ENCODE results near the gene LINGO3.

- PRO-cap, 2 experiments: no peak in any of the 2 experiments
Observed at GRCh38 chr19:2212725-2213195, 23.4 kb downstream of the PLEKHJ1 start.

DNA sequence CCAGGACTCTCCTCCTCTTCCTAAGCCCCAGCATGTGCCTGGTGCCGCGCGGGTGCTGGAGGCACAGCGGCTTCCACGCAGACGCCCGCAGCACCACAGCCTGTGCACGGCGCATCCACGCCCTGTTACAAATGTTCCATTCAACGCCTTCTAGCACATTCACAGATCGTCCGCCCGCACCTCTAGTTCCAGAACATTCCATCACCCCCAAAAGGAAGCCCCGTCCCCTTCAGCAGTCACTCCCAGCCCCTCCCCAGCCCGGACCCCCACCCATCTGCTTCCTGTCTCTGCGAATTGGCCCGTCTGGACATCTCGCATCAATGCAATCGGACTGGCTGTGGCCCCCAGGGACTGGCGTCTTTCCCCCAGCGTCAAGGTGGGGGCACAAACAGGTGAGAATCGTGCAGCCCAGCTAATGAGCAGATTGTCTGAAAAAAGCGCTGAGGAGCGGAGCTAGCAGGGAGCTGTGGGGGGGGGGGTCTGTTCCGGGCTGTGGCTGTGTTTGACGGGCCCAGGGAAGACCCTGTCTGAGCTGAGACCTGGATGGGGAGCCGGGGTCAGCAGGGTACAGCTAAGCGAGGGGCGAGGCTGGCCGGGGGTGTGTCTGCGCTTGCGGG is 5.0 kb downstream of the LINGO3 start:
- PRO-cap, 2 experiments: no peak in any of the 2 experiments

GRCh38 chr19:2307823-2307980 is 252 bp downstream of the LINGO3 start:
- PRO-cap, 2 experiments: no peak in any of the 2 experiments

GRCh38 chr19:2307981-2308650 is at the start of gene LINGO3:
Gene LINGO3 (minus strand): TSS chr19:2308154.
- PRO-cap, 2 experiments: no peak in any of the 2 experiments

DNA sequence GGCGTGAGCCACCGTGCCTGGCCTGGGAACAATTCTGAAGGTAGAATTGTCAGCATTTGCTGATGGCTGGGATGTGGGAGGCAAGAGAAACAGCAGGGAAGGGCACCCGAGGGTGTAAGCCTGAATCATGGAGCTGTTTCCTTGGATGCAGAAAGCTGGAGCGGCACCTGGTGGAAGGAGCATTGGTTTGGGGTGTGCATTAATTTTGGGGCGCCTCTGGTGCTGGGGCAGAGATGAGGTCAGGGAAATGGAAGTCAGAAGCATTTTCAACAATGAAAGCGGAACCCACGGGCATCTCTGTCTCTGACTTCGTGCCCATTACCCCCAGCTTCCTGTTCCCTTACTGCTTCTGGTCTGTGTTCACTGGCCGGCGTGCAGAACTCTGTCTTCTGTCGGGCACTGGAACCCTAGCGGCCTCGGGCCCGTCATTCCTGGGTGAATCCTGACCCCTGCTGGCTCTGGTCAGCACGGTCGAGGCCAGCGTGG is 7.8 kb upstream of the LINGO3 start:
- PRO-cap, 2 experiments: no peak in any of the 2 experiments

DNA sequence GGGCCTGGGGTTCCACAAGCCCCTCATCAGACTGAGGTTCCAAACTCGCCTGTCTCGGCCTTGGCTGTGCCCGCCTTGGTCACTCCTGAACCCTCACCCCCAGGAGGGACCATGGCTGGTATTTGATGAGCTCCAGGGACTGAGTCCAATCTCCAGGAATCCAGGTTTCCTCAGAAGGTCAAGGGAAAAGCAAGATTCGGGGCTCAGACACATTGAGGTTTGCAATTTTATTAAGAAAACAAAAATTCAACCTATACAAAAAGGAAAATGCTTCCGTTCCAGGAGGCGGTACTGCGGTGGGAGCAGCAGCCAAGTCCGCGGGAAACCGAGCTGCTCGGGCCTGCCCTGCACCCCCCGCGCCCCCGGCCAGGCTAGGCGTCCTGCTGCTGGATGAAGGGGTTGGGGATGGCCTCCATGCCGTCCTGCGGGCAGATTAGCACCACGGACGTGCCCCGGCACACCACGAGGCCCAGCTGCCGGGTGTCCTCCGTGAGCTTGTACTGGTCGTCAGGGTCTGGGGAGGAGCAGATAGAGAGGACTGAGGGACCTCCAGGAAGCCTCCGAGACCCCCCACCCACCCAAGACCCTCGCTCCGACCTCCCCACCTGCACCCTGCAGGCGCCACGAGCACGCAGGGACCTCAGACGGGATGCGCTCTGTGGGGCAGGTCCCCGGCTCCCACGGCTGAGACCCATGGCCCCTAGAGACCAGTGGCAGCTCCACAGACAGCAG is 6.9 kb downstream of the LSM7 start:
- PRO-cap, 2 experiments: no peak in any of the 2 experiments

GRCh38 chr19:2324473-2325924 is 3.4 kb downstream of the LSM7 start:
- PRO-cap, 2 experiments: no peak in any of the 2 experiments

DNA sequence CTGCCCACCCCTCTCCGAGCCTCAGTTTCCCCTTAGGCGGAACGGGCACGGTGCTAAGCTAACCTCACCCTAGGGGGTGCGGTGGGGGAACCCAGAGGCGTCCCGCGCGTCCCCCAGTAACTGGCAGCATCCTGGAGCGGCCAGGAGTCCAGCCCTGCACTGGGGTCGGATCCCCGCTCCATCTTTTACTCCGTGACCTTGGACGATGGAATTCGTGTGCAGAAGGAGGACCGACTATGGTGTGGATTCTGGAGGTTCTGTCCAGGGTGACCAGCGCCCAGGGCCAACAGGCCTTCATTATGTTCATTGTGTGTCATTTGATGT is 608 bp downstream of the SPPL2B start:
- PRO-cap, 2 experiments: no peak in any of the 2 experiments

DNA sequence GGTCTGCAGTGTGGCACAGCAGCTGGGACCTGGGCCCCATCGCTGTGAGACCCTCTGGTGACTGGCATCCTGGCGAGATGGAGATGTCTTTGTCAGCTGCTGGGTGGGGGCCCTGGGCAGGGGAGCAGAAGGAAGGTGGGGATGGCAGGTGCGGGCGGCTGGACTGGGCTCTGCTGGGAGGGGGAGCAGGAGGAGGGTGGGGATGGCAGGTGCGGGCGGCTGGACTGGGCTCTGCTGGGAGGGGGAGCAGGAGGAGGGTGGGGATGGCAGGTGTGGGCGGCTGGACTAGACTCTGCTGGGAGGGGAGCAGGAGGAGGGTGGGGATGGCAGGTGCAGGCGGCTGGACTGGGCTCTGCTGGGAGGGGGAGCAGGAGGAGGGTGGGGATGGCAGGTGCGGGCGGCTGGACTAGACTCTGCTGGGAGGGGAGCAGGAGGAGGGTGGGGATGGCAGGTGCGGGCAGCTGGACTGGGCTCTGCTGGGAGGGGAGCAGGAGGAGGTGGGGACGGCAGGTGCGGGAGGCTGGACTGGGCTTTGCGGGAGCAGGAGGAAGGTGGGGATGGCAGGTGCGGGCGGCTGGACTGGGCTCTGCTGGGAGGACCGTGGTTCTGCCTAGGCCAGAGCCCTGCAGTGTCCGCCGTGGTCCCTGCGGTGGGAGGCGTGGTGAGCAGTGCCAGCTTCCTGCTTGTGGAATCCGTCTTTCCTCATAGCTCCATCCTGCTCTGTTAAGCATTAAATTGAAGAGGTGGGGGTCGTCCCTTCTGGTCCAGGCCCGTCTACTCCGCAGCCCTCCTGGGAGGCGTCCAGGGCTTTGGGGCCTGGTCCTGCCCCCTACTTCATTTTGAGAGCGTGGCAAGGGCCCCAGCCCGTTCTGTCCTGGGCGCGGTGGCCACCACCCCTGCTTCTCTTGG is 4.6 kb downstream of the SPPL2B start:
- PRO-cap, 2 experiments: no peak in any of the 2 experiments

- PRO-cap, 2 experiments: no peak in any of the 2 experiments
Observed at GRCh38 chr19:2455977-2456506, 717 bp downstream of the LMNB2 start.

DNA sequence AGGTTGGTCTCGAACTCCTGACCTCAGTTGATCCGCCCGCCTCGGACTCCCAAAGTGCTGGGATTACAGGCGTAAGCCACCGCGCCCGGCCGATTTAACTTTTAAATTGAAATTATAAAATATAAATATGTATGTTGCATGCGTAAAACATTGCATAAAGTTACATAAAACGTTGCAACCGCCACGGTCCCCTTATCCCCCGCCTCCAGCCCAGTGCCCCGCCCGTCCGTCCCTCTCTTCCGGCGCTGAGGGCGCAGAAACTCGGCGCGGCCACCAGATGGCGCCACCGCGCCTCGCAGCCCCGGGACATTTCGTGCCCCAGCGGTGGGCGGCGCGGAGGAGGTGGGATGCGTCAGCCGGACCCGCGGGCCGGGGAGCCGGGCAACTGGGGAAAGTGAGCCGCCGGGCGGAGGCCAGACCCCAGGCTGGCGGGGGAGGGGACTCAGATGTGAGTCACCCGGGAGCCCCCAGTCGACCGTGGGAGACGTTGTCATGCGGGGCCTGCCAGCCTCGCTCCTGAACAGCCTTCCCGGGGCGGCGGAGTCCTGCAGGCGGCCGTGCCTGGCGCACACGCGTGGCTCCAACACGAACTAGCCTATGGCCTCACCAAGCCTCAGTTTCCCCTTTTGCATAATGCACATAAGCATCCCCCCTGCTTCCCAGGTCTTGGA is 1.3 kb upstream of the GADD45B start:
- PRO-cap, 2 experiments: peak in 1 of 2 experiments; most common plus-strand start position 470 of the sequence (in 1)

DNA sequence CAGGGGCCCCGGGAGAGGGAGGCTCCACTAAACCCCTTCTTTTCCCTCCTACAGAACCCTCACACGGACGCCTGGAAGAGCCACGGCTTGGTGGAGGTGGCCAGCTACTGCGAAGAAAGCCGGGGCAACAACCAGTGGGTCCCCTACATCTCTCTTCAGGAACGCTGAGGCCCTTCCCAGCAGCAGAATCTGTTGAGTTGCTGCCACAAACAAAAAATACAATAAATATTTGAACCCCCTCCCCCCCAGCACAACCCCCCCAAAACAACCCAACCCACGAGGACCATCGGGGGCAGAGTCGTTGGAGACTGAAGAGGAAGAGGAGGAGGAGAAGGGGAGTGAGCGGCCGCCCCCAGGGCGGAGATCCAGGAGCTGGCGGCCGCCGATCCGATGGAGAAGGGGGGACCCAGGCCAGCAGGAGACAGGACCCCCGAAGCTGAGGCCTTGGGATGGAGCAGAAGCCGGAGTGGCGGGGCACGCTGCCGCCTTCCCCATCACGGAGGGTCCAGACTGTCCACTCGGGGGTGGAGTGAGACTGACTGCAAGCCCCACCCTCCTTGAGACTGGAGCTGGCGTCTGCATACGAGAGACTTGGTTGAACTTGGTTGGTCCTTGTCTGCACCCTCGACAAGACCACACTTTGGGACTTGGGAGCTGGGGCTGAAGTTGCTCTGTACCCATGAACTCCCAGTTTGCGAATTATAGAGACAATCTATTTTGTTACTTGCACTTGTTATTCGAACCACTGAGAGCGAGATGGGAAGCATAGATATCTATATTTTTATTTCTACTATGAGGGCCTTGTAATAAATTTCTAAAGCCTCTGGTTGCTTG is 1.7 kb downstream of the GADD45B start:
- PRO-cap, 2 experiments: no peak in any of the 2 experiments

GRCh38 chr19:2500889-2501324 is 25.0 kb downstream of the GADD45B start:
- PRO-cap, 2 experiments: no peak in any of the 2 experiments

- PRO-cap, 2 experiments: peak in 2 of 2 experiments; most common plus-strand start chr19:2504040 (in 2); most common minus-strand start chr19:2503760 (in 1)
Observed at GRCh38 chr19:2503445-2504417, 27.8 kb downstream of the GADD45B start.

DNA sequence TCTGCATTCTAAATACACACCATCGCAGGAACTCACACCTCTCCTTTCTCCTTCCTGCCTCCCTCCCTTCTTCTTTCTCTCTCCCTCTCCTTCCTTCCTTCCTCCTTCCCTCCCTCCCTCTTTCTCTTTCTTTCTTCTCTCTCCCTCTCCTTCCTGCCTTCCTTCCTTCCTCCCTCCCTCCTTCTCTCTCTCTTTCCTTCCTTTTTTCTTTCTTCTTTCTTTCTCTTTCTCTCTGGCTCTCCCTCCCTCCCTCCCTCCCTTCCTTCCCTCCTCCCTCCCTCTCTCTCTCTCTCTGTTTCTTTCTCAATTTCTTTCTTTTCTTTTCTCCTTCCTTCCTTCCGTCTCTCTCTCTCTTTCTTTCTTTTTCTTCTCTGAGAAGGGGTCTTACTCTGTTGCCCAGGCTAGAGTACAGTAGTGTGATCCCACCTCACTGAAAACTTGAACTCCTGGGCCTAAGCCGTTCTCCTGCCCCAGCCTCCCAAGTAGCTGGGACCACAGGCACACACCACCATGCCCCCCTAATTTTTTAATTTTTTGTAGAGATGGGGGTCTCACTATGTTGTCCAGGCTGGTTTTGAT is 64.0 kb downstream of the GADD45B start:
- PRO-cap, 2 experiments: no peak in any of the 2 experiments

GRCh38 chr19:2769935-2770611 is 13.0 kb downstream of the SGTA start:
- PRO-cap, 2 experiments: no peak in any of the 2 experiments

- PRO-cap, 2 experiments: no peak in any of the 2 experiments
Observed at GRCh38 chr19:2811001-2811701, 8.5 kb upstream of the ZNF554 start.

GRCh38 chr19:2811702-2812436 is 7.8 kb upstream of the ZNF554 start:
- PRO-cap, 2 experiments: no peak in any of the 2 experiments

DNA sequence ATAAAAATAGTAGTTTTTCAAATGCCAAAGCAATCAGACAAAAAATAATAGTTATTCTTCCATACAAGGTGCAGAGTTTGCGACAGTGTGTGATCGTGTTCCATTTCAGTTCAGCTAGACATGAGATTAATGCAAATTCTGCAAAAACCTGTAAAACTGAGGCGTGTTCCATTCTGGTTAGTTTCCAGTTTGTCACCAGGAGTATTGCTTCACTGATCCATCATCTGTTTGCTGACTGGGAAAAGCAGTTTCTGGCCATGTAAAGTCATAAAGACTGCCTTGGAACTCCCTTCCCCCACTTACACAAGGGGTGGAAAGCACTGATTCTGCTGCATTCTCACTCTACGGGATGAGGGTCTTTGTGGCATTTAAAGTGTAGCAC is 1.8 kb downstream of the ZNF57 start:
- PRO-cap, 2 experiments: no peak in any of the 2 experiments

- PRO-cap, 2 experiments: no peak in any of the 2 experiments
Observed at GRCh38 chr19:2971170-2971602, 6.2 kb upstream of the TLE6 start.

Measured in helper T cell (primary cell).